Heart (tissue), 3 donors: ENCODE data around the gene COQ3.

DNA sequence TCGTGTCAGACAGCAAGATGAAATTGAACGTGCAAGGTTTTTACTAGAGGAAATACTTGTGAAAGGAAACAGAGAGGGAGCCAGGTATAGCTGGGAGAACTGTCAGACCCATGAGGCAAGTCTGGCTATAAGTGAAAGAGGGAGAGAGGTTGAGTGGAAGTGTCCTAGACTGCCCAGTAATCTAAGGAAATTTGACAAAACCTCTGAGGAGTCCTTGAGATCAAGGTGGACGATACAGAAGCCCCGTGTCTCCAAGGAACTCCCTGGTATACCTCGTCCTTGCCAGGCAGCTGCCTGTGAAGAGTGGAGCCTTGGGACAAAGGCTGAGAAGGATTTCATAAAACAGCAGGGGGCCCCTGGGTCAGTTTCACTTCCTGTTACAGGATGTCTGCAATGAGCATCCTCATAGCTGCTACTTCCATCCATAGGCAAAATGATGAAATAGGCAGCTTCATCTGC lies 114.4 kb upstream of the MAP3K7 start:
- RAMPAGE, long total RNA, 2 experiments = no peak in any of the 2 experiments

DNA sequence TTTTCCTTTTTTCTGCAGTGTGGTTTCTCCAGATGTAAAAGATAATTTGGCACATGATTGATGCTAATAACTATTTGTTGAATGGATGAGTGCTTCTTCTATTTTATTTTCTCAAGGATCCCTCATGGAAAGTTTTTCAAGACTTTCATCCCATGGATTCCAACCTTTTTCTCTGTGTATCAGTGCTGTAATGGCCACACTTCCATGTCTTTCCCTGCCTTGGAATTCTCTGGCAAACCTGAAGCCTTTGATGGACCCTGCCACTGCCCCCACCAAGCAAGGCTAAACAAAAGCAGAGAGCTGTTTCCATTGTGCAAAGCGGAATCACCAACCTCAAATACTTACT lies 1036.9 kb upstream of the MAP3K7 start:
- RAMPAGE, long total RNA, 2 experiments = no peak in any of the 2 experiments

- RAMPAGE, long total RNA, 2 experiments = start-site peak on the minus strand in 1 of 2 experiments, at chr6:92590101-92590115 at its widest, 8 reads per replicate
These were observed 829.4 kb downstream of the EPHA7 start for GRCh38 chr6:92589989-92590395.

GRCh38 chr6:92723514-92724129 lies 695.7 kb downstream of the EPHA7 start:
- RAMPAGE, long total RNA, 2 experiments = no peak in any of the 2 experiments

GRCh38 chr6:95758219-95758805 lies 181.0 kb downstream of the MANEA start:
- RAMPAGE, long total RNA, 2 experiments = no peak in any of the 2 experiments

GRCh38 chr6:96562316-96562920 lies 510 bp upstream of the FHL5 start:
- RAMPAGE, long total RNA, 2 experiments = no peak in any of the 2 experiments

GRCh38 chr6:98922943-98923847 lies 24.6 kb downstream of the FBXL4 start:
- RAMPAGE, long total RNA, 2 experiments = no peak in any of the 2 experiments

DNA sequence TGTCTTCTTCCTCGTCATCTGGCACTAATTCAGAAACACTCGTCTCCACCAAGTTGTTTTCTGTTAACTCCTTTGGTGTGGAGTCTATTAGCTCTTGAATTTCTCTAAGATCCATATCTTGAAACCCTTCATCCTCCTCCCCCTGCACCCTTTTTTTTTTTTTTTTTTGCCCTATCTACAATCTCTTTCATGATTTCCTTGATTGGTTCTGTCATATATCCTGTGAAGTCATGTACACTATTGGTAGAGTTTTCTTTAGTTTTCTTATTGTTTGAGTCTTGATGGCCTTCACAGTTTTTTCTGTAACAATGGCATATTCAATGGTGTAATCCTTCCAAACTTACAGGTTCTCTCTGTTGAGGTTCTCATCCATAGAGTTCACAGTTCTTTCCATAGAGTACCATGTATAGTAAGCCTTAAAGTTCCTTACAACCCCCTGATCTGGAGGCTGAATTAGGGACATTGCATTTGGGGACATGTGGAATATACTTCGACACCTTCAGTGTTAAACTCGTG lies 9.8 kb downstream of the FBXL4 start:
- RAMPAGE, long total RNA, 2 experiments = no peak in any of the 2 experiments

GRCh38 chr6:99348187-99348694 lies 1.2 kb downstream of the FAXC start:
- RAMPAGE, long total RNA, 2 experiments = no peak in any of the 2 experiments

DNA sequence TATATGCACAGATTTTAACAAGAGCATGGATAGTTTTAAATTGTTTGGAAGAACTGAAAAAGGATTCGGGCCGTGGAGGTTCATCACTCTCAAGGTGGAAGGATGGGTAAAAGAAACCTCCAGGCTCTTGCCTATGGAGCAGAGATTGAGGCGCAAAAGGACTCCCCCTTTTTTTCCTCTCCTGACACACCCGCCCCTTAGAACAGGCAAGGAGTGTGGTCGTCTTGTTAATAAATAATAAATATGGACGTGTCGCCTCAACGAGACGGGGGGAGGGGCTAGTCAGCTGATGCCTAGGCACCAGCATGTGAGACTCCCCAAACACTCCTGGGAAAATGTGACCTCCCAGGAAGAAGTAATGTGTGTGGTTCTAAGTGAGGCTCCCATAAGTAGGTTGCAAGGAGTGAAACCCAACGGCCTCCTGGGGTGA lies 989 bp upstream of the FAXC start:
- RAMPAGE, long total RNA, 2 experiments = no peak in any of the 2 experiments

- RAMPAGE, long total RNA, 2 experiments = start-site peak on the minus strand in 2 of 2 experiments, at chr6:99394142-99394189 at its widest, 35 to 321 reads per replicate
These were observed at the start of gene COQ3 for GRCh38 chr6:99393433-99394730. Gene COQ3, minus strand, starts transcription at chr6:99394195.

DNA sequence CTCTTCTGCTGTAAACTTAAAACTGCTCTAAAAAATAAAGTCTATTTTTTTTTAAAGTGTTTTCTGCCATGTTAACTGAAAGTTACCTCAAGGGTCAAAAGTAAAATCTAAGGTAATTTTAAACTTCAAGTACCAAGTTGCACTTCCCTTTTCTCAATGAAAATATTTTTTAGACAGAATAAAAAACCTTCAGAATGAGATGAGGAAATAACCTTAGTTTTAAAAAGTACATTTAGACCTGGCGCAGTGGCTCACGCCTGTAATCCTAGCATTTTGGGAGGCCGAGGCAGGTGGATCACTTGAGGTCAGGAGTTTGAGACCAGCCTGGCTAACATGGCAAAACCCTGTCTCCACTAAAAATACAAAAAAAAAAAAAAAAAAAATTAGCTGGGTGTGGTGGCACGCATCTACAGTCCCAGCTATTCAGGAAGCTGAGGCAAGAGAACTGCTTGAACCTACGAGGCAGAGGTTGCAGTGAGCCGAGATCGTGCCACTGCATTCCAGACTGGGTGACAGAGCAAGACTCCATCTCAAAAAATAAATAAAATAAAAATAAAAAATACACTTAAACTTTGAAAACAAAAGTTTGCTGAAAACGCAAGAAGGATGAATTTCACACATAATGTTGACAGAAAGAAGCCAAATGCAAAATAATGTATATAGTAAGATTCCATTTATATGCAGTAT lies 30.3 kb downstream of the USP45 start:
- RAMPAGE, long total RNA, 2 experiments = no peak in any of the 2 experiments

- RAMPAGE, long total RNA, 2 experiments = no peak in any of the 2 experiments
These were observed 323 bp upstream of the TSTD3 start for GRCh38 chr6:99520606-99520845.

- RAMPAGE, long total RNA, 2 experiments = no peak in any of the 2 experiments
These were observed 183.4 kb downstream of the SIM1 start for GRCh38 chr6:100281144-100281927.

DNA sequence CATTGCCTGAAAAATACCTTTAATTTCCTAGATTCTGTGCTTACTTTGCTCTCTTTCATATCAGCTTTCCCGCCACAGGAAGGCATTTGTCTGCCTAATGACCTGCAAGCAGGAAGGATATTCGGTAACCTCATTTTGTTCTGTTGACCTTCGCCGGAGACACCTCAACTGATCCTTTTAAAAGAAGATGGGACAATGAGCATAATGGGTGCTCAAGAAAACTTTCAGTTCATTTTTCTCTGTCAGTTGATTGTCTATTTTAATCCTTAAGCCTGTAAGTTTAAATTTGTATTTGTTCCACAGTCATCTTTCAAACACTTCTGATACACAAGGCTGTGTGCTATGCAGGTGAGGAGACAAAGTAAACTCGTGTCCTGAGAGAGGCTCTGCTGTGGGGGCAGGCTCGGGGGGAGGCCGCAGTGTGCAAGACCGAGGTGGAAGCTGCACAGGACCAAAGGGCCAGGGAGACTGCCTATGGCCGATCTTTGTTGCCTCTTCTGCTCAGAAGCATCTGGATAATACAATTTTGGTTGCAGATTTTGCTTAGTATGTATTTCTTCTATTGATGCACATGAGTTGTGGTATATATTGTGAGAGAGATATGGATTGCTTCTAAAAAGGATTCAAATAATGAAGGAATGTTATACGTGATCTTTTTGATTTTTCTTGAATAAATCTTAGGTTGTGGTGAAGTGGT lies 27.5 kb upstream of the SIM1 start:
- RAMPAGE, long total RNA, 2 experiments = no peak in any of the 2 experiments

- RAMPAGE, long total RNA, 2 experiments = no peak in any of the 2 experiments
These were observed 42.0 kb upstream of the SIM1 start for GRCh38 chr6:100506447-100507400.

DNA sequence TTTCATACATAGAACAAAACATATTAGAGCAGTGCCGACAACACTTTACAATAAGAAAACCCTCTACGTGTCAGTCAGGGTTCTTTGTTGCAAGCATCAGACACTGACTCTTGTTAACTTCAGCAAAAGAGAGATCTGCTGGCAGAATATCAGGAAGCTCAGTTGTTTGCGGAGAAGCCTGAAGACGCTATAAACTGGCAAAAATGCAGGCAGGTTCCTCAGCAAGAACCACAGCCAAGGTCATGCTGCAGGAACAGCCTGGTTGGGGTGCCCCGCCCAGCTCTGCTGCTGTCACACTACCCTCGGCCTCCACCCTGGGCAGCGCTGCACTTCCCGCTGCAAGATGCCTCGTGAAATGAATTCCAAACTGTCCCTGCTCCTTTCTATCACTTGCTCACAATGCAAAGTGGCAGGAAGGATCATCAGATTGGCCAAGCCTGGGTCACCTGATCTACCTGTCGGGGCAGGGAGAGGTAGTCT lies 236.1 kb upstream of the ASCC3 start:
- RAMPAGE, long total RNA, 2 experiments = no peak in any of the 2 experiments

- RAMPAGE, long total RNA, 2 experiments = no peak in any of the 2 experiments
These were observed 5.2 kb downstream of the GRIK2 start for GRCh38 chr6:101398475-101399311.

- RAMPAGE, long total RNA, 2 experiments = no peak in any of the 2 experiments
These were observed 3.9 kb upstream of the LIN28B start for GRCh38 chr6:104952896-104953484.

DNA sequence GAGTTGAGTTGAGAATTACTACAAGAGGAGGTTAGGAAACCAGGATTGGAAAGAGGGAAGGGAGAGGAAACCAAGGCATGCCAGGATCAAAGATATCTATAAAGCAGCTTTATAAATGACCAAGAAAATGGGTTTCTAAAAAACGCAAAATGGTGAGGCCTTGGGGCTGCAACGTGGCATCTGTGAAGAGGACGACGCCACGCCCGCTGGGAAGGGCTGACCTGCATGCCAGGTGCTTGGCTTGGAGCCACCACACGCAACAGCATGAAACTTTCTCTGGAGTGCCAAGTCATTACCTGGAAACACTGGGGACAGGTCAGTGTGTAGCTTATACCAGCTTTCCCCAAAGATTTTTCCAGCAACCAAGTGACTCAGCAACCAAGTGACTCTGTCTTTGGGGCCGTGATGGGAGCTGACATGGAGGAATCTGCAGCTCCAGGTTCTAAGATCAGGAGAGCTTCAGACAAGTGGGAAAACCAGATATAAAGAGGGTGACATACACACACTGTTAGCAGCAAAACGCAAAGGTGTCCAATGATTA lies 39.6 kb downstream of the BVES start:
- RAMPAGE, long total RNA, 2 experiments = no peak in any of the 2 experiments